ENCODE results near the genes FAF1 and PODN.

- RRBS = no CpG with 5 or more reads among the region's 15 CpGs
These were observed 812 bp downstream of the ELAVL4 start for GRCh38 chr1:50109342-50110121.

- RRBS = under 1% methylated on average over 40 of the region's 105 CpGs
These were observed at the start of gene FAF1 for GRCh38 chr1:50959425-50960491. FAF1 (minus strand) TSS chr1:50960267.

- RRBS = 6% methylated on average over 1 of the region's 28 CpGs
These were observed 6.6 kb downstream of the CDKN2C start for GRCh38 chr1:50976418-50977304.

- RRBS = no CpG with 5 or more reads among the region's 5 CpGs
These were observed 1.3 kb downstream of the RNF11 start for GRCh38 chr1:51237465-51237771.

DNA sequence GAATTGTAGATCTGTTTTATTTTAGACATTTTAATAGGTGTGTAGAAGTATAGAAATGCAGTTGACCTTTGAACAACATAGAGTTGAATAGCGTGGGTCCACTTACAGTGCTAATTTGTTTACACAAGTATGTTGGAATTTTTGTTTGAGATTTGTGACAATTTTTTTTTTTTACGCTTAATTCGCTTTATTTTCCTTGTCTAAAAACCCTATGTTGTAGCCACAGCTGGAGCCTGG lies 14.2 kb downstream of the RNF11 start:
- RRBS = no CpG with 5 or more reads among the region's 3 CpGs

- RRBS = no CpG with 5 or more reads among the region's 8 CpGs
These were observed 26.6 kb downstream of the TTC39A start for GRCh38 chr1:51303750-51304257.

GRCh38 chr1:51619731-51620863 lies 3.2 kb downstream of the OSBPL9 start:
- RRBS = no CpG with 5 or more reads among the region's 3 CpGs

DNA sequence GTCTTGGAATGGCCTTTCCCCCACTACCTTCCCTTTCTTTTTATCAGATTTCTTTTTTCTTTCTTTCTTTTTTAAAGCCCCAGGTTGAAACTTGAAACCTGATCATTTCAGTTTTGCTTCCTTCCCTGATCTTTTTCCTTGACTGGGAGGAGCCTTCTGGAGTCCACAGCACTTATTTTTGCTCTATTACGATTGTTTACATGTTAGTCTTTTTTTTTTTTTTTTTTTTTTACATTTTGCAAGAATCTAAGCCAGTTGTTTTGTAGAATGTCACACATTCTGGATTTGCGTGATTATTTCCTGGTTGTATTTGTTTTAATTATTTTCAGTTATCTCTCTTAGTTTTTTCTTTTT lies 32.6 kb downstream of the OSBPL9 start:
- RRBS = no CpG with 5 or more reads among the region's 2 CpGs

DNA sequence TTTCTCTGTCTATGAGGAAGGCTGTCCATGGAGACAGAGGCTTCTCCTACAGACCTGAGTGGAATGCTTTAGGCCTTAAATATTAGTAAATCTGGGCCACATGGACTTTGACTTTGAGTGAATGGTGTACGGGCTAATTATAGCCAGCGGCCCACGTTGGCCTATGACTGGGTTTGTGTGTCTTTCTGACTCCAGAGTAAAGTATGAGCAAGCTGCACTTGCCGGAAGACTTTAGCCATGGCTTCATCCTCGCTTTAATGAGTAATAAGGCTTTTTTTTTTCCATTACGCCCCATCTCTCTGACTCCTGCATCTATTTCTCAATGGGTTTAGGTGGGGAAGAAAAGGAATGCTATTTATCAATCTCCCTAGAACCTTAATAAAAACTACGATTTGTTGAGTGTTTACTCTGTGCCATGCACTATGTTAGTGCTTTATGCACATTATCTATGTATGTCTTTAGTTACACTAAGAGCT lies 21.1 kb downstream of the RAB3B start:
- RRBS = no CpG with 5 or more reads among the region's 7 CpGs

DNA sequence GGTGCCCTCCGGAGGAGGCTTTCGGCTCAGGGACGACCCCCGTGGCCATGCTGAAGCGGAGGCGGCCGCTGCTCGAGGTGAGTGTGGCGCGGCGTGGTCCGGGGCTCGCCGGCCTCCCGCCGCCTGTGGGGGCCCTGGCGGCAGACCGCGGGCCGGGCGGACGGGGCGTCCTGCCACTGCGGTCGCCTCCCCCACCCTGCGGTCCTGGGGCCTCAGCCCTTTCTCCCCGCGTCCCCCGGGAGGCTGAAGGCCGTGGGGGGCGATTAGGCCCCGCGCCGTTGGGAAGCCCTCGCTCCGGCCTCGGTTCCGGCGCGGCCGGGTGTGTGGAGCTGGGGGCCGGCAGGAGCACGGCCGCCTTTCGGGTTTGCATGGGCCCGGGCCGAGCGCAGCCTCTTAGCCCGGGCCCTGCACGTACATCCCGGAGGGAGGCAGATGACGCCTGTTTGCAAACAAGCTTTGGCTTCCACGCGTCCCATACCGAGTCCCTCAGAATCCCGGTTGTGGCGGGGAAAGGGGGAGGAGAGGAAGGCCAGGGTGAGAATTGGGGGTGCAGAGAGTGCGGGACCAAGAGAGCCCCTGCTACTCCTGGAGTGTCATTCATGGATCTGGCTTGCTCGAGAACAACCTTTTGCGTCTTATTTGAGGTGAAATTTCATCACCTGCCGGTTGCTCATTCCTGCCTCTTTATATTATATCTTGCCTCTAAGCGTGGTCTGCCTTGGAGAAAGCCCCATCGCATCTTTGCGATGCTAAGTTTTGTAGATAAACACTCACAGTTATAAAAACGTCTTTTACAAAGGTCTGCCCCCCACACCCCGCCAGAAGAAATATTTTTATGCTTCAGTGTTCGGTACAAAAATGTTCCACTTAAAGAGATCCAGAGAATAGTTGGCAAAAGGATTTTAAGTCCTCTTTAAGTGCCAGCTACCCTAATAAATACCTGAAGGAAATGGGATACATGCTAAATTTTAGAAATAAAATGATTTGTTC lies 733 bp downstream of the ZFYVE9 start:
- RRBS = under 1% methylated on average over 36 of the region's 67 CpGs

DNA sequence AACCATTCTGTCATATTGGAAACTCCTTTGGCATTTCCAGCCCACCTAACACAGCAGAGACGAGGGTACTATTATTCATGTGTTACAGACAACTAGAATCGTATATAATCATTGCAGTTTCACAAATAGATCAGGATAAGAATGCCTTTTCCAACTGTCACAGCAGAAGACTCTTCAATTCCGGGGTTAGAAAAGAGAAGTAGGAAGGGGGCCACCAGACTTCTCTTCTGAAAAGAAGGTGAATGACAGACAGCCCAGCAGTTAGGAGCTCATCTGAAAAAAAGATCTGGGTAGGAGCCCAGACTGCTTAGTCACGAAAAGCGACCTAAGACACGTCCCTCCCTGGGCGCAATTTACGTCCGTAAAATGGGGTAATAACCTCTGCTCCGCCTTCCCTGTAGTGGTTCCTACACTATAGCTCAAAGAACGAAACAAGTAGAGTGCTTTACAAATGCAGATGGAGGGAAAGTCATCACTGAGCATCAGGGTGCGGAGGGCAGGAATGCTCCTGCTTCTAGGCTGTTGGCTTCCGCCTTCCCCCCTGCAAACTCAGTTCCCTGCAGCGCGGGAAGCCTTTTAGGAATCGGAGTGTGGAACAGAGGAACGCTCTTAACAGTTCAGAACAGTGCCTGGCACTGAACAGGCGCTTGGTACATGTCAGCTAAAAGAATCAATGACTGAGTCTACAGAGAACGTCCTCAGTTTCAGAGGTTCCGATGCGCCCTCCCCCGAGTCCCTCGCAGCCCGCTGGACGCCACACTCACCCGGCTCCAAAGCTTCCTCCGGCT lies 547 bp downstream of the ORC1 start:
- RRBS = 1% methylated on average over 1 of the region's 27 CpGs

DNA sequence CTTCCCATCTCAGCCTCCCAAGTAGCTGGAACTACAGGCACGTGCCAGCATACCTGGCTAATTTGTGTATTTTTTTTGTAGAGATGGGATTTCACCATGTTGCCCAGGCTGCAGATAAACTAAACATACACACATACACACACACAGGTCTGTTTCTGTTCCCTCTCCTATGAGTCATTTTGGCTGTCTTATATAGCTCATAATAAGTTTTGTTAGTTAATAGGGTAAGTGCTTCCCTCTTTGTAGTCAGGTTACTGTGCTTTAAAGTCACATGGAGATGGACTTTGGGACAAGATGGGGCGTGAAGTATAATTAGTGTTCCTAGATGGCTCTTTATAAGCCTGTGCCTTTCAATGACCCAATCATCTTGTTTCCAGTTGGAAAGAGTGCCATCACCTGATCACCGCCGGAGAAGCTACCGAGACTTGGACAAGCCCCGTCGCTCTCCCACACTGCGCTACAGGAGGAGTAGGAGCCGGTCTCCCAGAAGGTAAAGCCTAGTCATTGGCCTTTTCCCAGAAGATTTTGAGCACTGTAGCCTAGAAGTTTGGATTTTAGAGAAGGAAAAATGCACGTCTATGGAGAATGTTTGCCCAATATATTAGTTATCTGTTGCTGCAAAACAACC lies 9.2 kb downstream of the PRPF38A start:
- RRBS = 97% methylated on average over 2 of the region's 10 CpGs

DNA sequence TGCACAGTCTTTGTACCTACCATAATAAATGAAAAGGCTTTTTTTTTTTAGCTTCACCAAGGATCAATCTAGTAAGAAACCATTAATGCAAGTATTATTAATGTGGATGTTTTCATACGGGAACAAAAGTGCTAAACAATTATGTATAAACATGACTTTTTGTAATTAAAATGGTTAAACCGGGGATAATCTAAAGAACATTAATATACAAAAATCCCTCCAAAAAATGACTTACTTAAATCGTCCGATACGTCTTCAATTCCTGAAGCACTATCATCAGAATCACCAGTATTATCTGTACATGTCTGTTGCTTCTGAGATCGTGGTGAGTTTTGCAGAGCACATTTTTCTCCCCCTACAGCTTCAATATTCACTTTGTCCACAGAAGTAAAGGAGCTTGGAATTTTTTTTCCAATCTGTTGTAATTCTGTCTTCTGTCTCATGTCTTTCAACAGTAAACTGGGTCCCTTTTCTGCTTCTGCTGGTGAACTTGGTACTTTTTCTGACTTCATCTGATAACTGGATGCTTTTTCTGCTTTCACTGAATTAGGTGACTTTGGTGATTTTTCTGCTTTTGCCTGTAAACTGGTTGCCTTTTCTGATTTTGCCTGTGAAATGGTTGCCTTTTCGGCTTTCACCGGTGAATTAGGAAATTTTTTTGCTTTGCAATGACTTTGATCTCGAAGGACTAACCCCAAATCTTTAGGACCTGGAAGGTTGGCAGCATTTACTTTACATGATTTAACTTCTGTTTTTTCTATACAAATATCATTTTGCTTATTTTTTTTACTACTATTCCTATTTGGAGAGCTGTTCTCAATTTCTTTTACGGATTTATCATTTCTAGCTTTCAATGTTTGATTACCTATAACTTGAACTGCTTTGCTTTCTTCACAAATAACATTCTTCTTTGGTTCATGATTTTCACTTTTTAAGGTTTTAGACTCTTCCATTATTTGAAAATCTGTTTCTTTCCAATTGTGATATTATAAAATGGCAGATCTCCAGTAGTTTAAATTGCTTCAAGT lies 27.2 kb downstream of the TUT4 start:
- RRBS = no CpG with 5 or more reads among the region's 10 CpGs

DNA sequence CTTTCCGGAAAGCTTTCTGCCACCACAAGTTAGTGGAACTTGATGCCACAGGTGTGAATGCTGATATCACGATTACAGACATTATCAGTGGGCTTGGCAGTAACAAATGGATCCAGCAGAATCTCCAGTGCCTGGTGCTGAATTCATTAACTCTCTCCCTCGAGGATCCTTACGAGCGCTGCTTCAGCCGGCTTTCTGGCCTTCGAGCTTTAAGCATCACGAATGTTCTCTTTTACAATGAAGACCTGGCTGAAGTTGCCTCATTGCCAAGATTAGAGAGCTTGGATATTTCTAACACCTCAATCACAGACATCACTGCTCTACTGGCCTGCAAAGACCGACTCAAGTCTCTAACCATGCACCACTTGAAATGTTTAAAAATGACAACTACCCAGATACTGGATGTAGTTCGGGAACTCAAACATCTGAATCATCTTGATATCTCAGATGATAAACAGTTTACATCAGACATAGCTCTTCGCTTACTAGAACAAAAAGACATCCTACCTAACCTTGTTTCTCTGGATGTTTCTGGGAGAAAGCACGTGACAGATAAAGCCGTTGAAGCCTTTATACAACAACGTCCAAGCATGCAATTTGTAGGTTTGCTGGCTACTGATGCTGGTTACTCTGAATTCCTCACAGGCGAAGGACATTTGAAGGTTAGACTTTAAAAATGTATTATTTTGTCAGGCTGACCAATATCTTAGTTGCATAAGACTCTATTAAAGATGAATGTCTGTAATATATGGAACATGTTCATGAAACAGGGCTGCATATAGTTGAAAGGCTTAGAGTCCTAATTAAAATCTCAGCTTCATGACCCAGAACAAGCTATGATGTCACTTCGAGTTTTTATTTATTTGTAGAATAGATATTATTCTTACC lies 45.1 kb downstream of the ZYG11B start:
- RRBS = no CpG with 5 or more reads among the region's 16 CpGs

- RRBS = no CpG with 5 or more reads among the region's 4 CpGs
These were observed 6.4 kb downstream of the ECHDC2 start for GRCh38 chr1:52914996-52915757.

DNA sequence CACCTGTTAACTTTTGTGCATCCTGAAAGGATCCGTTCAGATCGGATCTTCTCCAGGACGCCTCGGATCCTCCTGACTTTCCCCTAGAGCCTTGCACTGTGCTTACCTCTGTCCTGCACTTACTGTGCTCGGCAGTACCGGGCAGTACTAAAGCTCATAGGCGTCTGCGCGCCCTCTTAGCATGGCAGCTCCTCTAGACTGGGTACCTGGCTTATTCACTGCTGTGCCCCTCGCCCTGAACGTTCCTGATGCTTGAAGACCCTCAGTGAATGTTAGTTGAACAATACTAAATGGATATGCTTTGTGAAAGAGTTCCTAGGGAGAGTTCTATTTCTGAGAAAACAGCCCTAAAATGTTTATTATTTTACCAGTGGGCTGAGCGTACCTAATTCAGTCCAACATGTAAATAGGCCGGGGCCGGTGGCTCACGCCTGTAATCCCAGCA lies 1.0 kb downstream of the SCP2 start:
- RRBS = no CpG with 5 or more reads among the region's 15 CpGs

GRCh38 chr1:53057276-53057479 lies 4.8 kb upstream of the PODN start:
- RRBS = no CpG with 5 or more reads among the region's 2 CpGs

DNA sequence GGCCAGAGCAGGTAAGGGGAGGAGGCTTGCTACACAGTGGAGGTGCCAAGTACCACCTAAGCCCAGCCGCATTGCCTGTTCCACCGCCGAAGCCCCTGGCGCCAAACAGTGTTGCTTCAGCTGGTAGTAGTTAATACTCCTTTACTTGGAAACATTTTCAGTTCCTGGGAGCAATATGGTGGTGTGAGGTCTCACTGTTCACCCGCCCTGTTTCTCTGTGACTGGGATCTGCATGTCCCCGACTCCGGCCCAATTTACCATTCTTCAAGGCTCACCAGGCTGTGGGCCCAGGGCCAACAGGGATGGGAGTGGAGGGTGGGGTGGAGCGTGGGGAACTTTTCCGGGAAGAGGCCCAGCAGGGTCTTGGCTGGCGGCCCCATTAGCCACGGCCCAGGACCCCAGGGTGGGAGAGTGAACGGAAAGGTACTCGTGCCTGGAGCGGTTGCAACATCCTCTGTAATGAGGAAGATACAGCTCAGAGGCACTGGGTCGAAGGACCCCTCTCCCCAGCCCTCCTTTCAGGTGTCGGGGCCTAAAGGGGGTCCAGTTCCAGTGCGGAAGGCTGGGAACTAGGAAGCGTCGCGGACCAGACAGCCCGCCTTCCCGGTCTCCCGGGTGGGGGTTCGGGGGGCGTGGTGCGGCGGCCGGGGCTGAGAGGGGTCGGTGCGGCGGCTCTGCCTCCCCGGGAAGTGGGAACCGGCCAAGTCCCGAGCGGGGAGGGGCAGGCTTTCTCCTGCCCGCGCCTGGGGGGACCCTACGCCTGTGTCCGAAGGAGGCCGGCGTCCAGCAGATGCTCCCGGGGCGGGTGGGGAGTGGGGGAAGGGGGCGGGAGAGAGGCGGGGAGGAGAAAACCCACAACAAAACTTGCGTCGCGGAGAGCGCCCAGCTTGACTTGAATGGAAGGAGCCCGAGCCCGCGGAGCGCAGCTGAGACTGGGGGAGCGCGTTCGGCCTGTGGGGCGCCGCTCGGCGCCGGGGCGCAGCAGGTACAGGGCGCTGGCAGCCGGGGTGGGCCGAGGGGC lies at the start of gene PODN:
PODN (plus strand) TSS at position 890 of the 1,021 bp plus-strand sequence.
- RRBS = 6% methylated on average over 14 of the region's 65 CpGs

DNA sequence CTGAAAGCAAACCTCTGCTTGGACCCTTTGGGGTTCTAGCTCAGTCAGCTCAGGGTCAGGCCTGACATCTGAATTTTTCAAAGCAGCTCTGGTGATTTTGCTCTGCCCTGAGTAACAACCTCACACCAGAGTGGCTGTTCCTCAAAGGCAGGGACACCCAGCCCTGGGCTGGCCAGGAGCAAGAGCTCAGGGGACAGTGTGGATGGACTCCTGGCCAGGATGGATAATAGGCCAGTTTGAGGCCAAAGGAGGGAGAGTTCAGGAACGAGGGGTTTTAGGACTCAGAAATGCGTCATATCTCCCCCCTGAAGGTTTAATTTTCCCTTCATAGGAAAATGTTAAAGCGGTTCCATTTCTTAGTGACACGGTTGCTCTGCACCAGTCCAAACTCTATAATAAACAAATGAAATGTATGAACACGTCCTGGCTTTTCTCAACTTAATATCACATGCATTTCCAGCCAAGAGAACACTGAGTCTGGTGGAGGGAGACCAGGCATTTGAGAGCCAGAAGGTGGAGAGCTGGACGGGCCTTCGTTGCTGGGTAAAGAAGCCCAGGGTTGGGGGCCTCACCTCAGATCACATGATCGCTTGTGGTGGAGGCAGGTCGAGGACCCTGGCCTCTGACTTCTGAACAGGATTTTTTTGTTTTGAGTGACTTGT lies 11.6 kb downstream of the SLC1A7 start:
- RRBS = no CpG with 5 or more reads among the region's 9 CpGs

DNA sequence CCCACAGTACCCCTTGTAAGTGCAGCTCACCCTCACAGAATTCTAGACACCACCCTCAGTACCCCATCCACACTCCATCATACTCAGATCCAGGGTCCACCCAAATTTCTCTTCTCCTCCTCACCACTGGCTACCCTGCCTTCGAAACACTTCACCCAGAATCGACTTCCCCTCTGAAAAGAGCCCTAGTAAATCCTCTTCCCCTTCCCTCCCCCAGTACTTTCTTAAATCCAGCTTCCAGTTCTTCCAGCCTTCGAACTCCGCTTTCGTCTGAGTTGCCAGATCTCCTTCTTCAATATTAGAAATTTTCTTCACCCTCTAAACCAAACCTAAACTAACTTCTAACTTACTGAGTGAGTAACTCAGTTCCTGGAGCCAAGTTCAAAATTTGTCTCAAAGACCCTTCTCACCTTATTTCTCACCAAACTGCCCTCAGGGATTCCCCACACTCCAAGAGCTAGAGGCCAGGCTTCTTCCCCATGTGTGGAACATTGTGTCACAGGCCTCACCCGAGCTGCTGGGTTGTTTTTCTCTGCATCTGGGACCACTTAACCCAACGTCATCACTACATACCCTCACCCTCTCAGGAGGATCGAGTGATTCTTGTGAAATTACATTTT lies 1.3 kb downstream of the CPT2 start:
- RRBS = no CpG with 5 or more reads among the region's 8 CpGs